MCF 10A (cell line): Measurements from ENCODE around the gene CDC42.

DNA sequence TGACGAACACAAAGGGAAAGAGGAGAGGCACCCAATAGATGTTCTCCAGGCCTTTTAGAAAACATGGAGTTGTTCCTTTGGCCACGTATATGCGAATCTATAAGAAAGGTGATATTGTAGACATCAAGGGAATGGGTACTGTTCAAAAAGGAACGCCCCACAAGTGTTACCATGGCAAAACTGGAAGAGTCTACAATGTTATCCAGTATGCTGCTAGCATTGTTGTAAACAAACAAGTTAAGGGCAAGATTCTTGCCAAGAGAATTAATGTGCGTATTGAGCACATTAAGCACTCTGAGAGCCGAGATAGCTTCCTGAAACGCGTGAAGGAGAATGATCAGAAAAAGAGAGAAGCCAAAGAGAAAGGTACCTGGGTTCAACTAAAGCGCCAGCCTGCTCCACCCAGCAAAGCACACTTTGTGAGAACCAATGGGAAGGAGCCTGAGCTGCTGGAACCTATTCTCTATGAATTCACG, 29.0 kb downstream of the HSPG2 start:
- PRO-cap = no peak
- RRBS = no CpG with 5 or more reads among the region's 10 CpGs

- PRO-cap = no peak
- RRBS = 94% methylated on average over 8 of the region's 27 CpGs
Observed at GRCh38 chr1:21914689-21915740, 22.1 kb downstream of the HSPG2 start.

DNA sequence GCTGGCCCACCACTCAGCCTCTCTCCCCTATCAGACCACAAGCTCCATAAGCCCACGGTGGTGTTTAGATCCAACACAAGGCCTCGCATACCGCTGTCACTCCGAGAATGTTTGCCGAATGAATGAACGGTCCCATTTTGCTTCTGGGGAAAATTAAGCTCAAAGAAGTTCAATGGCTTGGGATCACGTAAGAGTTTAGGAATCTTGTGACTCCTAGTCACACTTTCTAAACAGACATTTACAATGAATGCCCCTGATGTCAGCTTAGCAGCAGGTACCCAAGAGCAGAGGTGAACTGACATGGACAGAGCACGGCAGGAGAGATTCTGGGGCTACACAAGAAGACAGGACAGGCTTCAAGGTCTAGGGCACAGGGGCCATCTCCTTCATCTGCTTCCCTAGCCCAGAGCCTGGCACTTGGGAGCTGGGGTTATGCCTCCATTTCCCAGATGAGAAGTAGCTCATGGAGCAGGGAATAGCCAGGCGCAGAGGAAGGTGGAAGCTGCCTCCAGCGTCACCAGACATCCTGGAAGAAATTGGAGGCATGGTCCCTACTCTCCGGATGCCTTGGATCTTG, 13.3 kb downstream of the HSPG2 start:
- PRO-cap = no peak
- RRBS = no CpG with 5 or more reads among the region's 11 CpGs

DNA sequence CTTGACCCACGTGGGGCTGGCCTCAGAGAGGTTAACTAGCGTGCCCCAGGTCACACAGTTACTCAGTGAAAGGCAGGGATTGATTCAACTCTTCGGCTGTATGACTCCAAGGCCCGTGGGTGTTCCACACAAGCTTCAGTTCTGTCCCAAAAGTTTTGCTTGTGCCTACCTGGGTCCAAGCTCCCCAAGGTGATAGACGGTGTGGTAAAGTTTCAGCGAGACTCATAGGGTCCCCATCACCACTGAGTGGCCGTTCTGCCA, 670 bp downstream of the HSPG2 start:
- PRO-cap = no peak
- RRBS = no CpG with 5 or more reads among the region's 7 CpGs

- PRO-cap = no peak
- RRBS = no CpG with 5 or more reads among the region's 6 CpGs
Observed at GRCh38 chr1:21955452-21956114, 18.5 kb upstream of the HSPG2 start.

- PRO-cap = no peak
- RRBS = no CpG with 5 or more reads among the region's 9 CpGs
Observed at GRCh38 chr1:22002844-22003303, 1.4 kb downstream of the CELA3A start.

DNA sequence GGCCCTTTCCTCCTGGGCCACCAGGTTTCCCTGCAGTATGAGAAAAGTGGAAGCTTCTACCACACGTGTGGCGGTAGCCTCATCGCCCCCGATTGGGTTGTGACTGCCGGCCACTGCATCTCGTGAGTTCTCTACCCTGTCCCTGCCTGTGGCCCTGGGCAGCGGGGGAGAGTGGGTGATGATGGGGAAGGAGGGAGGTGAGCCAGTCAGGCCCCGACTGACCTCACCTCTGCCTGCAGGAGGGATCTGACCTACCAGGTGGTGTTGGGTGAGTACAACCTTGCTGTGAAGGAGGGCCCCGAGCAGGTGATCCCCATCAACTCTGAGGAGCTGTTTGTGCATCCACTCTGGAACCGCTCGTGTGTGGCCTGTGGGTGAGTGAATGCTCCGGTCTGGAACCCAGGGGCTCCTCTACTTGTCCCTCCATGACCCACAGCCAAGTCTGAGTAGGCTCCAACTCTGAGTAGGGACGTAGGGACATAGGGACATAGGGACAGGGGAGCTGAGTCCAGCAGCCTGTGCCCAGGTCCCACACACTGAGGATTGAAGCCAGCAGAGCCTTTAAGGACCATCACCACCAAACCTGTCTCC, 4.1 kb downstream of the CELA3A start:
- PRO-cap = no peak
- RRBS = no CpG with 5 or more reads among the region's 13 CpGs

GRCh38 chr1:22052383-22052854, at the start of gene CDC42:
CDC42 (plus strand) TSS chr1:22052709.
- PRO-cap = bidirectional peak, plus-strand start at chr1:22052720, minus-strand start at chr1:22052553
- RRBS = under 1% methylated on average over 6 of the region's 39 CpGs

DNA sequence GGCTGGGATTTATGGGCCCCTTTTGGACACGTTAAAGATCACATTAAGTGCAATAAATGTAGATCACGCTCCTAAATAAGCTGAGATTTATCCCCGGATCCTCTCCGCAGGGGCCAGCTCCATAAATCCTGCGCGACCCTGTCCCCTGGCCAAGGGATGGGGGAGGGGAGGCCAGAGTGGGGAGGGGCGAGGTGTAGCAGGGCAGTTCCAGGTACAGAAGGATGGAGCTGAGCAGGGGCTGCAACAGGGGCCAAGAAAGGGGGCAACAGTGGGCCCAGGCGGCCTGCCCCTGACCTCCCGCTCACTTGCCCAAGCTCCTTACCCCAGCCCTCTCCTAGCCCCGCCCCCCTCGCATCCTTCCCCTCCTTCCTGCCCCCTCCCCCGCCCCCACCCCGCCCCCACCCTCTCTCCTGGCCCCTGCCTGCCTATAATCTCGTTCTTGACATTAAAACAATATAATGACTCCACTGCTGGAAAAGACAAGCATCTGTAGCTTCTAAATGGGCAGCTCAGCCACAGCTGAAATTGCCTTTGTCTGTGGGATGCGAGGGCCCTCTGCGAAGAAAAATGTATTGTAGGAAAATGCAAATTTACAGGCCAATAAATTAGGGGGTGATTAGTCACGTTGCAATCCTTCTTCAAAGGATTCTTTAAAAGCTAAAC, 100.9 kb upstream of the ZBTB40 start:
- PRO-cap = no peak
- RRBS = 17% methylated on average over 2 of the region's 17 CpGs

- PRO-cap = no peak
- RRBS = no CpG with 5 or more reads among the region's 9 CpGs
Observed at GRCh38 chr1:22494736-22495276, 43.2 kb downstream of the ZBTB40 start.

DNA sequence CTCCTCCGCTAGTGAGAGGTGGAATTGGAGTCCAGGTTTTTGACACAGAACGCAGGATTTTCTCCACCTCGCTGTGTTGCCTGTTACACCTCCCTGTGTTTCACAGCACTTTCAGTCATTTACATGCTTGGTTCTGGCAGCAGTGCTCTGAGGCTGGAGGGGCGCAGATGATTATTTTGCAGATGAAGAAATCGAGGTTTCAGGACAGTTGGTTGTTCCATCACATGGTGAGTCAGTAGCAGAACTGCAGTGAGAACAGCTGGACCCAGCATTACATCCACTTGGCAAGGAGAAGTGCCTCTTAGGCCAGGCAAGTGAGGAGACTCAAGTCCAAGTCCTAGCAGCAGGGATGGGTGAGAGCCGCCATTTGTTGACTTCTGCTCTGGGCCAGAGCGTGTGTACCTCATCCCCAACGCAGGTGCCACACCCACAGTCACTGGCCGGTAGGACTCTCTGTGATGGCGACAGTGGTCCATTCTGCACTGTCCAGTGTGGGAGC, 26.8 kb upstream of the EPHA8 start:
- PRO-cap = no peak
- RRBS = no CpG with 5 or more reads among the region's 10 CpGs

GRCh38 chr1:22556143-22556905, 7.0 kb upstream of the EPHA8 start:
- PRO-cap = no peak
- RRBS = no CpG with 5 or more reads among the region's 16 CpGs

DNA sequence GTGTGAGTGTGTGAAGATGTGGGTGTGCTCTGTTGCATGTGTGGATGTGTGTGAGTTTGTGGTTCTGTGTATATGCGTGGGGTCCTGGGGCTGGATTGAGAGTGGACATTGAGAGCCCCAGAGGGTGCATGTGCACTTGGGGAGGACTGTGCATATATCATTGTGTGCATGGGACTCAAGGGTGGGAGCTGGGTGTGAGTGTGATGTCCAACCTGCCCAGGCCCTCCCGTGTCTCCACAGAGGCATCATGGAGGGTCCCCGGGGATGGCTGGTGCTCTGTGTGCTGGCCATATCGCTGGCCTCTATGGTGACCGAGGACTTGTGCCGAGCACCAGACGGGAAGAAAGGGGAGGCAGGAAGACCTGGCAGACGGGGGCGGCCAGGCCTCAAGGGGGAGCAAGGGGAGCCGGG, 947 bp downstream of the C1QA start:
- PRO-cap = no peak
- RRBS = no CpG with 5 or more reads among the region's 10 CpGs

GRCh38 chr1:22773869-22774648, 63.4 kb downstream of the EPHB2 start:
- PRO-cap = no peak
- RRBS = no CpG with 5 or more reads among the region's 17 CpGs

DNA sequence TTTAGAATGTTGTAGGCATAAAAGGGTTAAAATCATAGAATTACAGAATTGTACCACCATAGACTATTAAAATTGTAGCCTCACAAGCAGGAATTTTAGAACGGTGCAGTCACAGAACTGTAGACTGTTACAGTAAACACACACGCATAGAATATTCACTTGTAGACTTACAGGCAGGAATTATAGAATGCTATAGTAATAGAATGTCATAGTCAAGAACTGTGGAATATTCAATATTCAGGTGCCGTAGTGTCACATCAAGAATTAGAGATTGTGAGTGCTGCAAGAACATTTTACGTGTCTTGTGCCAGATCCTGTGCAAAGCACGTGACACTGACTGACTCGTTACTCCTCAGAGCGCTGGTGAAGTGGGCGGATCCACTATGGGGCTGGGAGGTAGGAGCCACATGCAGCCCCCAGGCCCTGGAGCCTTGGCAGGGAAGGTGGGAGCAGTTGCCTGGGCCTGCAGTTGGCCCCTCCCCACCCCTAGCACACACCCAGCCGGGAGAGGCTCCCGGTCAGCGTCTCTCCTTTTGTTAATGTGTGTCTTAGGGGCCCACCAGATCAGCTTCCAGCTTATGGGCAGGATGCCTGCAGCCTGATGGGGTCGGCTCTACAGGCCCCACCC, 118.3 kb downstream of the EPHB2 start:
- PRO-cap = no peak
- RRBS = no CpG with 5 or more reads among the region's 12 CpGs

GRCh38 chr1:22829824-22830769, 119.5 kb downstream of the EPHB2 start:
- PRO-cap = no peak
- RRBS = no CpG with 5 or more reads among the region's 15 CpGs

DNA sequence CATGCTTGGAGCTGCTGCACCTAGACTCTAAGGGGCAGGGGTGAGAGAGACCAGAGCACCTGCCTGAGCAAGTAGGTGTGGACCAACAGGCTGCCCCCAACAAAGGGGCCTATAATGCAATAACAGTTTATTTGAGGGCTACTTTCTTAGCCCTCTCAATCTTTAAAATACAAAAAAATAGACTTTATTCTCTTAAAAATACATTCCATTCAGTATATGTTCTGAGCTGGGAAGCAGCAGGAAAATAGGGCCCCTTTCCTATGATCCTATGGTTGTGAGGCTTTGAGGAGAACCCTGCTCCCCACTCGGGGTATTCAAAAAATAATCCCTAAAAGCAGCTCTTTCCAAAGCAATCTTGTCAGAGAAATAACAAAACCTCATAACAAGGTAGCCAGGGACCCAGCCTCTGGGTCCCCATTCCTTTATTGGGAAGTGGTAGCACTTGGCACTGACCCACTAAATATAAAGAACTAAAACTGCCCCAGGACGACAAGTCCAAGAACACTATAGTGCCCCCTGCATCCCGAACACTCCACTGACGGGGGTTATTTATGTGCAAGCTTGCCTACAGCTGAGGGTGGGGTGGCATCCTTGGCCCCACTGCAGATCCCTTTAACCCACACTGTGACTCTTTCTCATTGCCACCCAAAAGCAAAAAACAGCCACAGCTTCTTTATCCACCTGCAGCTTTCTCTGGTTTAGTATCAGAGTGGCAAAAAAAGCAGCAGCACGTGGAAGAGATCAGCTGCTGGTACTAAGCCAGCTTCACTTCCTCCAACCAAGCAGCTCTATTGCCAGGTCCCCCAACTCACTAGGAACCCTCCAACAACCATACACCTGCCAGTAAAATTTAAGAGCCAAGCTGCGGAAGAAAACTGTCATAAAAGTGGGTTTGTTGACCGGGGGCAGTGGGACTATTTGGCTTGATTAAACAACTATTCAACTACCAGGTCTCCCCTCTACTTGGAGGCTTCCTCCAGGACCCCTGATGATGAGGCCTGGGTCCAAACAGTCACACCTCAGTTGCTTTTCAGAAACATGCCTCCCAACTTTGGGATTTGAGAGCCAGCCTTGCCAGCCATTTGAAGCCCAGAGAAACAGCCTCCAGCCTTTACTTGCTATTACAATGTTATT, 66.2 kb downstream of the KDM1A start:
- PRO-cap = no peak
- RRBS = no CpG with 5 or more reads among the region's 7 CpGs

- PRO-cap = no peak
- RRBS = no CpG with 5 or more reads among the region's 7 CpGs
Observed at GRCh38 chr1:23187482-23188125, 29.7 kb downstream of the HTR1D start.

DNA sequence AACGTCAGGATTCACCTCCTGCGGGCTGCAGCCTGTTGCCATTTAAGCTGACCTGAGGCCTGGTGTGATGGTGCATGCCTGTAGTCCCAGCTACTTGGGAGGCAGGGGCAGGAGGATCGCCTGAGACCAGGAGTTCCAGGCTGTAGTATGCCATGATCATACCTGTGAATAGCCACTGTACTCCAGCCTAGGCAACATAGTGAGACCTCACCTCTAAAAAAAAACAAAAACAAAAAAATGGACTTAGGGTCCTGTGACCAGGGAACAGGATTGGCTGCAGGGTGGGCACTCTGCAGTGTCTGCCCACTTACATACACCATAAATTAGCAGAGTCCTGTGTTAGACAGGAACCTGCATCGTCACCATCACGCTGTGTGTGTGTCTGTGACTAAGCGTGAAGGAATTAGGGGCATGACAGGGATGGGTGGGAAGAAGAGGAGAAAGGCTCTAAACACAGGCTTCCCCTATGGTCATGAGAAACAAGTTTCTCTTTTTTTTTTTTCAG, 28.6 kb downstream of the HTR1D start:
- PRO-cap = bidirectional peak, plus-strand start at position 417 of the sequence, minus-strand start at position 380 of the sequence
- RRBS = no CpG with 5 or more reads among the region's 6 CpGs

DNA sequence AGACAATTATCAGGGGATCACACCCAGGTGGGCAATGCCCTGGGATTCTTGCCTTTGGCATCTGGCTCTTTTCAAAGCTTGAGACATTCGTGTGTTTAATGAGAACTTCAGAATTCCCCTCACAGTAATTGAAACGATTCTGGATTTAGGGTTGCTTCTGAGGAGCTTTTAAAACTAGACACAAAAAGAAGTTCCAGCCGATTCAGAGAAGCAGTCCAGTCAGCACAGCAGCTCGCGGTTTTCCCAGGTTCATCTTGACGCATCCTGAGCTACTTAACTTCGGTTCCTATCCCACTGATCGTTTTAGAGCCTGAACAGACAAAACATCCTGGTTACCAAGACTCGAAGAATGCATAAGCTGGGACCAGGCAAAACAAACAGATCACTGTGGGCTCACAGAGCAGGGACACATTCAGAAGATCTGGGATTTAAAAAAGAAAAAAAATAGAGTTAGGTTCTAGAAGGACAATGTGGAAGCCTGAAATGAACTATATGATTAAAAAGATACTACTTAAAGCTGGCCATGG, 22.7 kb downstream of the HTR1D start:
- PRO-cap = bidirectional peak, plus-strand start at position 354 of the sequence, minus-strand start at position 245 of the sequence
- RRBS = no CpG with 5 or more reads among the region's 9 CpGs